ENCODE measurements around the genes NAT8, C2orf78, ACTG2 and M1AP.

- RRBS: no CpG with 5 or more reads among the region's 4 CpGs
Measured at GRCh38 chr2:73642322-73642617, at the start of gene NAT8. NAT8 (minus strand) TSS chr2:73642422.

DNA sequence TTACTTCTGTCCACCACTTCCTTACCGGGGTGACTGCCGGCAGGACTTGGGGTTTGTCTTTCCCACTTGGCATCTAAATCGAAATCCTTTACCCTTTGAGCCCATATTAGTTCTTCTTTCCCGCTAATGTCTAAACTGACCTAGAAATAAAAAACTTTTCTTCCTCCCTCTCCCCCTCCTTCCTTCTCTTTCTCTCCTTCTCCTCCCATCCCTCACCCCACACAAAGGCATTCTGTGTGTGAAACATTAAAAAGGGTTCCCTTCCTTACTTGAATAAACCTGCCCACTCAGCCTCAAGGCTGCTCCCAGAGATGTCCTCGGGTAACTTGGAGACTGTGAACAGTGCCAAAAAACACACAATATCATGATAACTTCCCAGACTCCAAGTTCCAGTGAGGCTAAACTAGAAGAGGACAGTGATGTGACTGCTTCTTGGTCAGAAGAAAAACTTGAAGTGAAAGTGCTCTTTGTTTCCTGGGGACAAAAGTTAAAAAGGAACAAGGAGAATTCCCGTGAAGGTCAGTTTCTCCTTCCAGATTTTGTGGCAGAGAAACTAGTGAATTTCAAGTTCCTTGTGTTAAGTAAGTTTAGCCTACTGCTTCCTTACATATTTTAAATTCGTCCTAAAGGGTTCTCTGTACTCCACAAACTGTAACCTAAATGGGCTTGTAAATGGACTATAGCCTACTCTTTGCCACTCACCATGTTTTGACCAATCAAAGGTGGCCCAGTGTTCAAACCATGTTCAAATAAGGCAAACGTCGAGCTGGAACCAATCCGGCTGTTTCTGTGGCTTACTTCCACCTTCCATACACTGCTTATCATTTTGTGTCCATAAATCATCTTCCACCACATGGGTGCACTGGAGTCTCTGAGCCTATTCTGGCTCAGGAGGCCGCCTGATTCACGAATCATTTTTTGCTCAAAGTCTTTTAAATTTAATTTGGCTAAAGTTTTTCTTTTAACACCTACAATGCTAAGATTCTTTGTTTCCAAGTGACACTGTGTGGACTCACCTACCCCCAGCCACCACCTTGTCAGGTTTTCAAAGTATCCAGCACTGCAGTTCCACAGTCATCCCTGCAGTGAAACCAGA is 20.5 kb downstream of the TPRKB start:
- RRBS: no CpG with 5 or more reads among the region's 12 CpGs

DNA sequence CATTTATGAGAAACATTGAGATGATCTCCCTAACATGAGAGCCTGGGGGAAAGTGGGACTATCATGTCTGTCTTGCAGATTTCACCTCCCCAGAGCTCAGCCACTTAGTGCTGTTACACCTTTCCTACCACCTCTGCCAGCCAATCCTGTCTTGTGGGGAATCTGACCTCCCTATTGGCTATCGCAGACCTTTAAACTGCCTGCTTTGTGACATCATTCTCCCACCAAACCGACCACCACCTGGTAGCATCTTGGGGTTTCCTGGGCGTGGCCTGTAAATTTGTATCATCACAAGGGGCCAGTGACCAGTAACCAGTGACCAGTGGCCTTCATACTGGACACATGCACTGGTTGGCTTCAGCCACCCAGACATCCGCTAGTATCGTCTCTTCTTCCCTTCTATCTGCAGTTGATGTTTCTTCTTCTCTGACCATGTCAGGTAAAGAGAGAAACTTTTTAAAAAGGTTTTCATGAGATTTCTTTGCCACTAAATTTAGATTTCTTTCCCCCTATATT is at the start of gene C2orf78:
Gene C2orf78 (plus strand): TSS at position 216 of the 516 bp plus-strand sequence.
- RRBS: no CpG with 5 or more reads among the region's 5 CpGs

GRCh38 chr2:73892432-73893394 is at the start of gene ACTG2:
ACTG2 (plus strand) TSS chr2:73893008.
- RRBS: no CpG with 5 or more reads among the region's 20 CpGs

DNA sequence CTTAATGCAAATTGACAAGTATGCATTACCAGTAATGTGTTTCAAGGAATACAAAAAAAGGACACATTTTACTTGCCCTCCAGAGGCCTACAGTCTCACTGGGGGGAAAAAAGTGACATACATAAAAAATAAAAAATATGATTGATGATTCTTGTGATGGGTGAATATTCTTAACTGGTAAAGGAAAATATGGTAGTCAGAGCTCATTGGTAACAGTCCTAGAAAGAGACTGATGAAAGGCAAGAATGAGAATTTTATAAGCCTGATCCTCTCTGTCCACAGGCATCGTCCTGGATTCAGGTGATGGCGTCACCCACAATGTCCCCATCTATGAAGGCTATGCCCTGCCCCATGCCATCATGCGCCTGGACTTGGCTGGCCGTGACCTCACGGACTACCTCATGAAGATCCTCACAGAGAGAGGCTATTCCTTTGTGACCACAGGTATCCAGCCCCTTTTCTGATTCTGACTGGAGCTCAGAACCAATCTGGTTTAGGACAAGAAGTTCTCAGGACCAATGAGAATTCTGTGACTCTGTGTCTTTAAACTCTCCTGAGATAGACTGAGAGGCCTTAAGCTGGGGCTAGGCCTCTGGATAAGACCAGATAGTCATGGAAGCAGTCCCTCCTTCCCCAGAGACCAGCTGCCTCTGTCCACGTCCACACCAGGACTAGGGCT is 13.3 kb upstream of the DGUOK start:
- RRBS: no CpG with 5 or more reads among the region's 6 CpGs

DNA sequence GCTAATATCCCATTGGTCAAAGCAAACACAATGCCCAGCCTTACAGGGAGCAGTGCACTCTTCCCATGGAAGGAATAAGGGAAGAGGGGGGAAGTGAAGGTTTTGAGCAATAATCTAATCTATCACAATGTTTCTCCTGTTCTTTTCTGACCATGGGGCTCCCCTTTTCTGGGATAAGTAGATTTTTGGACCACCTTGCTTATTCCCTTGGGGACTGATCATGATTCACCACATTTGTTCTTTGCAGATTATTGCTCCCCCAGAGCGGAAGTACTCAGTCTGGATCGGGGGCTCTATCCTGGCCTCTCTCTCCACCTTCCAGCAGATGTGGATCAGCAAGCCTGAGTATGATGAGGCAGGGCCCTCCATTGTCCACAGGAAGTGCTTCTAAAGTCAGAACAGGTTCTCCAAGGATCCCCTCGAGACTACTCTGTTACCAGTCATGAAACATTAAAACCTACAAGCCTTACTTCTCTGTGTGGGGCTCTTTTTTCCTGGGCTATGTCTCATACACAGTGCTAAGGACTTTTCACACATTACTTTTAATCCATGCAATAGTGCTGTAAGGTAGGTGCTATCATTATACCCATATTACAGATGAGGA is 7.4 kb upstream of the DGUOK start:
- RRBS: no CpG with 5 or more reads among the region's 3 CpGs

- RRBS: 97% methylated on average over 3 of the region's 26 CpGs
Measured at GRCh38 chr2:73986200-73987109, 1.7 kb downstream of the TET3 start.

- RRBS: no CpG with 5 or more reads among the region's 3 CpGs
Measured at GRCh38 chr2:73991528-73992119, 6.9 kb downstream of the TET3 start.

DNA sequence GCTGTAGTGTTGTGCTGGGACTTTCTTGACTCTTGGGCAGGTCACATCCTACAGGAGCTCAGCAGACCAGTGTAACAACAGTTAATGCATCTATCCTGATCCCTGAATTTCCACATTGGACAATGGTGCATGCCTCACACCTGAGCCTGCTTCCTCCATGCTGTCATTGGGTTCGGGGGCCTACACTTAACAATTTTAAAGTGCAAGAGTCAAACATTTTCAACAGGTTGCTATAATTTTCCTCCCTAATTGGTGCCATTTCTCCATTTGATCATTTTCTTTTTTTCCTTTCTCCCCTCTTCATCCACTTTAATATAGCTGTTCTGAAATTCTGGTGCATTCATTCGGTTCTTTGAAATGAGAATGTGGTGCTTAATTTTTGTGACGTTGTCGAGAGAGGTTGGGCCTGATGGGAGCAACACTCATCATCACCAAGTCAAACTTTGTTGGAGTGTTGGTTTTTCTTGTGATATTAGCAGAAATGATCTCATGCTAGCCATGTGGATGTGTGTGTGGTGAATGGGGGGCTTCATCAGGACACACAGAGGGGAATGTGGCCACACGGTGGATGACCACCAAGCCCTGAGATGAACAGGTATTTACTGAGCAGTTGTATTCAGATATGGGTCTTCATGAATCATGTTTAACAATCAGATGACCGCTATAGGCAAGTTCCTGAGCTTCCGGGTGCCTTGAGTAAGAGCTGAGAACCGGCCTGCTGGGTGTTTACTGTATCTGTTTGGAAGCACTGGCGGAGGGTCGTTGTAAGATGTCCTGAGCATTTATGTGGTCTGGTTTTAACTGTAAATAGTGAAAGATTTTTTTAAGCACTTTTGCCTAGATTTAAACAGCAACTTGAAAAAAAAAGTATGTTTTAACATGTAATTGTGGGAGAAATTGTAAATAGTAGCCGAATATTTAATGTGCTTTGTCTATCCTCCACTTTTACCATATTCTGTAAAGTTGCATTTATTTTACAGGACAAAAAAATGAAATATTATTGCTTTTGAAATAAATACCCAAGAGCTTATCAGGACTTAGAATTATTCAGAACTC is 44.1 kb downstream of the BOLA3 start:
- RRBS: no CpG with 5 or more reads among the region's 11 CpGs

GRCh38 chr2:74105872-74106282 is 41.8 kb downstream of the BOLA3 start:
- RRBS: no CpG with 5 or more reads among the region's 6 CpGs

DNA sequence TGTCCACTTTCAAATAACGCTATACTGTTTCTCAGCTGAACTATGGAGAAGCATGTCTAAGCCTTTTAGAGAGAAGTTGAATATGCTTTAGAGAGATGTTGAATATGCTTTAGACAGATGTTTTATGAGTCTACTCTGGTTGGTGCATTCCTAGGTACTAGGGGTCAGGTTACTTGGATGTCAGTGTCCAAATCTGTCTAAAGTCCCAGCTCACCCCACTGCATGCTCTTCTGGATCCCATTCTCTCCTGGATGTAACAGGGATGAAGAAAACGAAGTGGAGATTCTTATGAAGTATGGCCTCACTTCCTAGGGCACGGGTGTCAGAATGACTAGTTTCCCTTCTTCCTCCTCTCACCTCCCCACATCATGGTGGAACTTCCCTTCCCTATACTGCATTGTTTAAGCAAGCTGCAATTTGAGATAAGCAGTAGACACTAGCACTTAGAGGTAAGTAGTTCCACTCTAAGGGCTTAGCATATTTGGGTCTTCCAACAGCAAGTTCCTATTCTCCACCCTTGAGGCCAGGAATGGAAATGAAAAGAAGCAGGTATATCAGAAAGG is 29.8 kb downstream of the SLC4A5 start:
- RRBS: no CpG with 5 or more reads among the region's 3 CpGs

- RRBS: no CpG with 5 or more reads among the region's 3 CpGs
Measured at GRCh38 chr2:74349686-74350070, 6.5 kb upstream of the SLC4A5 start.

DNA sequence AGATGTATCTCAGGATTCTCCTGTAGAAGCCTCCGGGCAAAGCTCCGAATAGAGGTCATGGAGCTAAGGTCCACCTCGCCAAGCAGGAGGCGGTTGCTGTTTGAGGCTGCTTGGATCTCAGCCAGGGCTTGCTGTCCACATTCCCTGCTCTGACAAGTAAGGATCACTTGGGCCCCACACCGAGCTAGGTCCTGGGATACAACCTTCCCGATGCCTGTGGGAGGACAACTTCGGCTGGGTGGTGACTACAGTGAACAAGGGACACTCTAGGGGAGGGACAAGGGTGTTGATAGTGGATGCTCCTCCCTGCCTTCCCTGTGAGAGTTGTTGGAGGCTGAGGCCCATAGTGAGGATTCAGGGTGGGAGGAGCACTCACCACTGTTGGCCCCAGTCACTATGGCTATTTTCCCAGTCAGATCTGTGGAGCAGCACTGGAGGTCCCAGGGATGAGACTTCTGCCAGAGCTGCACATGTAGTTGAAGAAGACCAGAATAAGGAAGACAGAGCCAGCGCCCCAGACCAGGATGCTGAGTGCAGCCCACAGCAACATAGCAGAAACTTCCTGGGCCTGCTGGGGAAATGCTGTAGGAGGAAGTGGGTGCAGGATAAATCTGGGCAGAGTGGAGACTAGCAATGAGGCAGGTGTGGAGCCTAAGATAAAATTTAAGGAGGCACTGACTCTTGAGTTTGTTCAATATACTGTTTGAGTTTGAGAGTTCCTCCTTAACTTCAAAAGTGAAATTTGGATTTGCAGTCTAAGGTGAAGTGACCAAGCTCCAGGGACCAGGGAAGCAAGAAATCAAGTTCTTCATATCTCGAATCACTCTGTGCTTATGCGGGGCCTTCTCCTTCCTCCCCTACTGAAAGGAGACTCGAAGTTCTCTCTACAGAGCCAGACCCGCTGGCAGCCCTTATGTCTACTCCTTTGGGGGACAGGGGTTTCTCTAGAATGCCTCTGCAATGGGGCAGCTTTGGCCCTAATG is 8.1 kb downstream of the C2orf81 start:
- RRBS: no CpG with 5 or more reads among the region's 12 CpGs

DNA sequence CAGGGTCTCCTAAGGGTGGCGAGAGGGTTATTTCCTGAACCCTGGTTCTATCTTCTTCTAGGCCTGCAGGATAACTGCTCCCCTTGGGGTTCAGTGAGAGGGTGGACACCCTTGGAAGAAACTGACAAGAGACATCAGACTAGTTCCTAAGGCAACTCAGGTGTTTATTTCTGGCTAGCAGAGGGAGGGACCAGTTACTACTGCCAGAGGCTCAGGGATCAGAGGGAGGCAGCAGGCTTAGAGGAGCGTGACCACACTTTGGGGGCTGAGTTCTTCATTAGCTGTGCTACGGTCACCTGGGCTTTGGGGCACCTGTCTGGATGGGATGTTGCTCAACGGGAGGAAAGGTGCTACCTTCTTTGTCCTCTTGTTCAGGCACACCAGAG is 7.4 kb downstream of the C2orf81 start:
- RRBS: no CpG with 5 or more reads among the region's 4 CpGs

DNA sequence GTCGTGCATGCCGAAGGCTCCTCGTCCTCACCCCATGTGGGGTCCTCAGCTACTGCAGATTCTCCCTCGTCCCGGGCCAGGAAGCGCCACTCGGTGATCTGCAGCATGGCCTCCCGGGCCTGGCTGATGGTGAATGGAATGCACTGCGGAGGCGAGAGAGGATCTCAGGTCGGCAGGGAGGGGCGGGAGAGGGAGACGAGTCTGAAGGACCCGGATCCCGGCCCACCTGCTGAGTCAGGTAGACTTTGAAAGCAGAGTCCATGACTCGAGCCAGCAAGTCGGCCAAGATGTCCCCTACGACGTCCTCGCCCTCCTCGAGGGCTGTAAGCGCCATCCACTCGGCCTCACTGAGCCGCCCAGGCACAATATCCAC is 5.6 kb downstream of the C2orf81 start:
- RRBS: 95% methylated on average over 5 of the region's 24 CpGs

GRCh38 chr2:74501246-74502024 is 2.0 kb upstream of the LBX2 start:
- RRBS: no CpG with 5 or more reads among the region's 19 CpGs

DNA sequence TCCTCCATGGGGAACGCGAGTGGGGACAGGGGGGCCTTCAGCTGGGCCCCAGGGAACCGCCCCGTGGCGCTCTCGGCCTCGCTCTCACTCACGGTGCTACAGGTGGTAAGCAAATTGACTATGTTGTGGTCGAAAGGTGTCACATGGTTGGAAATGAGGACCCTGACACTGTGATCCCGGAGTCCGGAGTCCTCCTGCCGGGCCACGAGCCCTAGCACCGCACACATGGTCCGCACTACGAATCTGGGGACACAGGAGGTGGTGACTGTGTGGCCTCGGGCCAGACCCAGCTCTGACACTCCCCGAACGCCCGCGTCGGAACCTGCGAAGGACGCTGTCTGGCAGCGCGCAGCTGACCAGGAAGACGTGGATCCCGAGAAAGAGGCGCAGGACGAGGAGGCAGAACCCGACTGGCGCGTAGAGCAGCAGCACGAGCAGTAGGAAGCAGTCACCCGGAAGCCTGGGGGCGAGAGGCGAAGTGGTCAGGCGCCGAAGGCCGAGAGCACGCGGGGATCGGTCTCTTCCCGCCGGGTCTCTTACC is 396 bp downstream of the AUP1 start:
- RRBS: 1% methylated on average over 10 of the region's 45 CpGs

DNA sequence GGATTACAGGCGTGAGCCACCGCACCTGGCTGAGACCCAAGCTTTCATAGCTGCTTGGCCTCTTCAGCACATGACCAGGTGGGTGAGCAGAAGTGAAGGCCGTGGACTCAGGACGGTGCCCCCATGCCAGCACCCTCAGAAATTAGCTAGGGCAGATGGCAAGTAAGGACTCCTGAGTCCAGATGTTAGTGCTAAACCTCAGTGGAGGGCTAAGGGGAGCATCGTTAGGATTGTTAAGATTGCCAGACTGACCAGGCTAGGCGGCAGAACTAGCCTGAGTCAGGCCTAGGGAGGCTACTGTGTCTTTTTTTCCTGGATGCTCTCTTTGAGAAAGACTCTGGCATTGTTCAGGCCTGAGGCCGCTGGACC is 10.4 kb downstream of the HTRA2 start:
- RRBS: no CpG with 5 or more reads among the region's 7 CpGs

- RRBS: 2% methylated on average over 34 of the region's 56 CpGs
Measured at GRCh38 chr2:74647863-74648627, at the start of gene M1AP. M1AP (minus strand) TSS chr2:74648330.